Ileum (tissue), 1 donor: ENCODE results near the gene GPR137B.

DNA sequence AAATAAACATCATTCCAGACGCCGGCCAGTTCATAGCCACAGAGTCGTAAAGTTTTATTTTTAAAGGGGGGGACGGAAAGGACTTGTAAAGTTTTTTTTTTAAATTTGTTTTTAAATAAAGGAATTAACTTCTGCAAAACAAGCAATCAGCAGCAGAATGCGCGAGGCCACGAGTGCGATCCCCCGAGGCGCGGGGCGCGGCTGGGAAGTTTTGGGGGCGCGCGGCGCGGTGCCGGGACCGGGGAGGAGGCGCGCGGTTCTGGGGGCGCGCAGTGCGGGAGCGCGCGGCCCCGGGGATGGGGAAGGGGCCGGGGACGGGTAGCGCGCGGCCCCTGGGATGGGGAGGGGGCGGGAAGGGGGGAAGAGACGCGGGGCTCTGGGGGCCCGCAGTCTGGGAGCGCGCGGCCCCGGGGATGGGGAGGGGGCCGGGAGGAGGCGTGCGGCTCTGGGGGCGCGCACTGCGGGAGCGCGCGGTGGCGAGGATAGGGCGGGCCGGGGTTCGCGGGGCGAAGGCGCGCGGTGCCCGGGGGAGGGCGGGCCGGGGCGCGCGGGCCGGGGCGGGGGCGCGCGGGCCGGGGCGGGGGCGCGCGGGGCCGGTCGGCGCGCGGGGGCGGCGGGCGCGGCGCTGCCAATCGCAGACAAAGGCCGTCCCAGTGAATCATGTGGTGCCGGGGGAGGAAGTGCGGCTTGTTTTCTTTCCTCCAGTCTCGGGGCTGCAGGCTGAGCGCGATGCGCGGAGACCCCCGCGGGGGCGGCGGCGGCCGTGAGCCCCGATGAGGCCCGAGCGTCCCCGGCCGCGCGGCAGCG is at the start of gene GPR137B:
GPR137B (plus strand) TSS at position 690 of the 807 bp plus-strand sequence.
- PRO-cap: bidirectional peak, plus-strand start at position 704 of the sequence, minus-strand start at position 501 of the sequence

DNA sequence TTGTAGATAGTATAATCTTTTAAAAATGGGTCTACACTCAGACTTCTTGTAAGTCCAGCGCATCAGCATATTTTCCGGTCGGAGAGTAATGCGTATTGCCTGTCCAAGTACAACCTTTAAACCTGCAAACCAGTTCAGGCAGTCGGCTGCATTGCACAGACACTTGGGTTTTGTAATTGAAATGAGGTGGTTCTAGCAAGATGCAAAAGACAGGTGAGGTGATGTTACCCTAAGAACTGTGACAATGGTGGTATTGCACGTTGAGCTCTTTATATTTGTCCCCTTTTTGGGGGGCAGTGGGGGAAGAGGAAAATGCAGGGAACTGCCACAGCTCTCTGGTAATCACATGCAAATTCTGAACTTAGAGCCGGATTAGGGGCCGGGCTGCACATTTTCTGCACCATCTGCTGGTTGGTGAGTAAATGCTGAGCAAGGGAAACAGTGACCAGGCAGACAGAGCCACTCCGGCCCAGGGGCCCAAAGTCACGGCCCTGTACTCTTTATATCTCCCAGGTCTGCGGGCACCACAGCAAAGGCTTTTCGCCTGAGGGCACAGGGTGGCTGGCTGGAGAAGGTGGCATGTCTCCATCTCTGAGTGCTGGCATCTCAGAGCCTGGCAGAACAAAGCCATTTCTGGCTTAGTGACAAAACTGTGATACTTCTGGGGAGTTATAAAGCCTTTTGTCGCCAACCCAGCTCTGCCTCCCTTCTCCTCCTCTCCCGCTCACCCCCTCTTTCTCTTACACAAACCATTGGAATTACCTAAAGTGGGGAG is 2.4 kb downstream of the GPR137B start:
- PRO-cap: no peak

- PRO-cap: no peak
These were observed 26.4 kb downstream of the LGALS8 start for GRCh38 chr1:236550012-236550840.

GRCh38 chr1:236717804-236718069 is 31.4 kb downstream of the ACTN2 start:
- PRO-cap: no peak

DNA sequence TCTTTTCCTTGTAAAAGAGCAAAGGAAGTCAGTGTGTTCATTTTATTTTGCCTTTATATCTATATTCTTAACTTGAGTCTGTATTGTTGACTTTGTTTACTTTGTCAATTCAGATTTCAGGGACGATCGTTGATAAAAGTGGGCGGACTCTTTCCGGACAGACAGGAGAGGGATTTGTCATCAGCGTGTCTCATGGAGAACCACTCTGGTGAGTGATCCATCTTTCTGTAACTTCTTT is 21.2 kb downstream of the MTR start:
- PRO-cap: no peak

DNA sequence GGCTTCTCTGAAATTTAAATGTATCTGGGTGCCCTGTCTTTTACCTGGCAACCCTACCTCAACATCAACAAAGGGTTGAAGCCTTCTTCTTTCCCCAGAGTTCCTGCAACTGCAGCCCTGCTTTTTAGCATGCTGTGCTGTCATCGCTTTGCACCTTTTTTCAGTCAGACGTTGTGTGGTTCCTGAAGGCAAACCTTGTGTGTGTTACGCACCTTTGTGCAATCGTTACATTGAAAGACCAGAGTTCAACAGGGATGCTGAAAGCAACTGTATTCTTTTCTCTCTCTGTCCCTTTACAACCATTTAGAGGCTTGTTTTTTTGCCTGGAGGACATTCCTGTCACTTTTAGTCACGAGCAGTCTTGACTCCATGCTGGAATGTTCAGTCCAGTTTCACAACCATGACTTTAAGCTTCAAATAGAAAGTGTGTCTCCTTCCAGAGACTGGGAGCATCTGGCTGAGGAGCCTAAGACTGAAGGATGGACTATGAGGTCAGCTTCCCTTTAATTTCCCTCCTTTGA is 10.7 kb upstream of the RYR2 start:
- PRO-cap: no peak

DNA sequence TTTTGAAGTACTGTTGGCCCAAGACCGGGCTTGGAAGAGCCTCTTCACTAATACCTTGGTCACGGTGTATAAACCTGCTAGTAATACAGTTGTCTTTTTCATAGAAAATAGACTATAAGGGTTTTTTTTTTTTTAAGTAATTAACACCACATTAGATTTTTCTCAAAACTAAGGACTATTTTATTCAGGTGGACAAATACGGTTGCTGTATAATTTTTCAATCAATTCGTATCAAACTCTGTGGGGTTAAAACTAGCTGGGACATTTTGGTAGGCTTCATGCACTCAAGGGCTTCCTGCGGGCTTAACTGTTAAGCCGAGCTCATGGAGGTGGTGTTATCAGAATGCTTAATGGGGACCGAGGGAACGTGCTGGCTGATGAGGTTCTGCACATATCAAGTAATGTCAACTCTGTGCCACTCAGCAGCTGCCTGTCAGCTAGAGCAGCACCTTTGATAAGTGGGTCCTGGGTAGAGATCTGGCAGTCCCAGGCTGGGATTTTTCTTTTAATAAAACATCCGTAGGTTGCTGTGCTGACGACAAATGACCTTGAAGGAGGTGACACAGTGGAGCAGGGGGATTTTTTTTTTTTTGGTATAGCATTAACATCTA is 2.2 kb downstream of the RYR2 start:
- PRO-cap: no peak

DNA sequence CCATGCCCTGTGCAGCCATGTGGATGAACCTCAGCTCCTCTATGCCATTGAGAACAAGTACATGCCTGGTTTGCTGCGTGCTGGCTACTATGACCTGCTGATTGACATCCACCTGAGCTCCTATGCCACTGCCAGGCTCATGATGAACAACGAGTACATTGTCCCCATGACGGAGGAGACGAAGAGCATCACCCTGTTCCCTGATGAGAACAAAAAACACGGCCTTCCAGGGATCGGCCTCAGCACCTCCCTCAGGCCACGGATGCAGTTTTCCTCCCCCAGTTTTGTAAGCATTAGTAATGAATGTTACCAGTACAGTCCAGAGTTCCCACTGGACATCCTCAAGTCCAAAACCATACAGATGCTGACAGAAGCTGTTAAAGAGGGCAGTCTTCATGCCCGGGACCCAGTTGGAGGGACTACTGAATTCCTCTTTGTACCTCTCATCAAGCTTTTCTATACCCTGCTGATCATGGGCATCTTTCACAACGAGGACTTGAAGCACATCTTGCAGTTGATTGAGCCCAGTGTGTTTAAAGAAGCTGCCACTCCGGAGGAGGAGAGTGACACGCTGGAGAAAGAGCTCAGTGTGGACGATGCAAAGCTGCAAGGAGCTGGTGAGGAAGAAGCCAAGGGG is 276.5 kb downstream of the ZP4 start:
- PRO-cap: no peak

GRCh38 chr1:237726730-237727371 is 163.9 kb downstream of the ZP4 start:
- PRO-cap: no peak

DNA sequence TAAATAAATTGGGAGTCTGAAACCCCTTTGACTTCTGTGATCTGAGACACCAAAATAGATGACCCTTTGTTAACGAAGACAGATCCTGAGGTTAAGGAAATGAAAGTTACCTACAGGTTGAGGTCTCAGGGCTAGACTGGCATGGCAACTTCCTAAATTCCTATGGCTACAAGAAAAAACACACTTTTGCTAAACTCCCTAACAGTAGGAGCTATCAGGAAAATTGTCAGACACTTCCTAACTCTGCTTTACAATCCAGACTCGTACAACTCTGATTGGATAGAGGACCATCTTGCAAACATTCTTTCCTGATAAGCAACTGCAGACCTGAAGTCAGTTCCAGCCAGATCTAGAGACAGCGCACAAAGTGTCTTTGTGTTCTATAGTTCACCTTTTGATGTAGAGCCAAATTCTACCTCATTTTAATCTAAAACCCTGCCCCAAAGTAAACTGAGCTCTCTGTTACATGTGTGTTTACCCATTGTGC is 22.0 kb downstream of the ZP4 start:
- PRO-cap: no peak

DNA sequence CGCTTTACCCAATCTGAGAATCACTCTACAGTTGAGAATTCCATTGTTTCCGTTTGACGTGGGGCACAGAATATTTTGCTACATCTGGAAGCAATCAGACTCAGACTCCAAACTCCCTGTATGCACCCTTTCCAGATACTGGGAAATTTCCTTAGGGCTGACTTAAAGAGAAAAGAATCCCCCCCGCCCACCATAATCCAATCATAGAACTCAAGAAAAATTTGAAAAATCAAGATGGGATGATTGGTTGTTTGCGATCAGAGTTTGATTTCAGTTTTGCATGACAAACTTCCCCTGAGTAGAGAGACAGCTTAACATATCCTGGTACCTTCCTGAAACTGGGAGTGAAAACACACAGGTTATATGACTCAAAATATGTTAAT is 699.4 kb upstream of the ZP4 start:
- PRO-cap: unidirectional peak, plus-strand start at position 246 of the sequence

DNA sequence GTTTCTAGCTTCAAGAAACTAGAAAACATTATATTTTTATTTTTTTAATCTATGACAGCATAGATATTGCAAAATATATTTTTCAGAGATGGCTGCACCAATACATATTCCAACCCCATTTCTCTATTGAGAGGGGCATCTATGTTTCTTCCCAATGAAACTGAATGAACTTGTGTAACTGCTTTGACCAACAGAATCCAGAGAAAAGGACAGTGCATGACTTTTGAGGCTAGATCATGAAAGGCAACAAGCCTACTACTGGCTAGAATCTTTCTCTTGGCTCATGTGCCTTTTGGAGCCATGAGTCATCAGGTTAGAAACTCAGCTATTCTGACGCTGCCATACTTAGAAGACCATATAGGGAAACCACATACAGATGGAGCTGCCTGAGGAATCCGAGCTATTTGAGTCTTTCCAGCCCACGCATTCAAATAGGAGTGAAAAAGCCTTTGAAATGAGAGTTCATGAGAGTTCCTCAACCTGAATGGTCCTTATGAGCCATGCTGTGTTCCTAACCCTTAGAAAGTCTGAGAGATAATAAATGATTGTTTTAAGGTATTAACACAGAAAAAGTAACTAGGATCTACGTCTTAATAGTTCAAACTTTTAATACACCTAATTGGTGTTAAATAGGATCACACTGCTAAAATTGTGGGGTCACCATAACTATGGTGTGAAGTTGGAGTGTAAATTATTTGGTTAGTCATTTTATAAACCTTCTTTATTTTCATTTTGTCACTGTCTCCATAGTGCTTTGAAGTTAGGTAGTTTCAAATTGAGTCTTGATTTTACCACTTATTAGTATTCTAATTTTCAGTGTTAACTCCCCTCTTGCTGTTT is 738.4 kb upstream of the CHRM3 start:
- PRO-cap: no peak

GRCh38 chr1:238702839-238703121 is 683.6 kb upstream of the CHRM3 start:
- PRO-cap: no peak

- PRO-cap: no peak
These were observed 70.8 kb upstream of the CHRM3 start for GRCh38 chr1:239315468-239316082.

GRCh38 chr1:239389756-239390124 is 3.4 kb downstream of the CHRM3 start:
- PRO-cap: no peak

GRCh38 chr1:239684314-239685038 is 298.1 kb downstream of the CHRM3 start:
- PRO-cap: no peak

- PRO-cap: no peak
These were observed 138.8 kb upstream of the FMN2 start for GRCh38 chr1:239952740-239953327.

DNA sequence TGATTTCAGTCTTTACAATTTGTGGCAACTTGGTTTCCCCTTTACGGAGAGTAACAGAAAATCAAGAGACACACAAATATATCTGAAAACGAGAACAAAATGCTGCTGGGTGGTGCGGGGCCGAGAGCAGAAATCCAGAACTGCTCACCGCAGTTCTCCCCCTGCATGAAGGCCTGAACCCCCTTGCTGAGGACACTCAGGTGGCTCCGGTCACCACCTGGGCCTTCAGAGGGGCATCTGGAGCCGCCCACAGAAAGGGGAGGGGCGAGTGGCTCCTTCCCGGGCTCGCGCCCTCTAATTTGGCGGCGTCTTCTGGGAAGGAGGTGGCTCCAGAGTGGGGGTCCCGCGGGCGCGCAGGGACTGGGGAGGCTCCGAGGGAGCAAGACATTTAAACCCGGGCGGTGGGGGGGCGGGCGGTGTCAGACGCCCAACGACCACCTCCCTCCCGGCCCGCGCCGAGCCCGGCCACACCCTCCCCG is 94.4 kb upstream of the FMN2 start:
- PRO-cap: no peak

GRCh38 chr1:240492734-240493613 is 119.0 kb downstream of the GREM2 start:
- PRO-cap: no peak

- PRO-cap: no peak
These were observed 62.8 kb upstream of the GREM2 start for GRCh38 chr1:240674653-240675179.